Daoy (cell line): ENCODE measurements around the genes GCNT2 and SMIM13.

DNA sequence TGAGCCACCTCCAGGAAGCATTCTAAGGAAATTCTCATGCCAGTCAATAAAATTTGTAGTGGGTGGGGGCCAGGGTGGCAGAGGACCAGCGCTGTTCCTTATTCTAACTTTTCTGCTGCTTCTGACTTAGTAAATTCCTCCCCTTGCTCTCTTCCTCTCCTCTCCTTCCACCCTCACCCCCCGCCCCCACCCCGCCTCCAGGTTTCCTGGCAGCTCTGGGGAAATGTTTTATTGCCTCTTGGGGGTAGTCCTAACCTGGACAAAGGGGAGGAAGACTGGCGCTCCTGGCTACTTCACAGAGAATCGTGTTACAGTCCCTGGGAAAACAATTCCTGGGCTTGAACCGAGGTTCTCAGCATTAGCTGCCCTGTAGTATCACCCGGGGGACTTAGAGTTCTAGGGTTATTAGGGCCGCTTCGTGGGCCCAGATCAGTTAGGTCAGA is 3.3 kb downstream of the BMP6 start:
- RAMPAGE, long total RNA = no peak

DNA sequence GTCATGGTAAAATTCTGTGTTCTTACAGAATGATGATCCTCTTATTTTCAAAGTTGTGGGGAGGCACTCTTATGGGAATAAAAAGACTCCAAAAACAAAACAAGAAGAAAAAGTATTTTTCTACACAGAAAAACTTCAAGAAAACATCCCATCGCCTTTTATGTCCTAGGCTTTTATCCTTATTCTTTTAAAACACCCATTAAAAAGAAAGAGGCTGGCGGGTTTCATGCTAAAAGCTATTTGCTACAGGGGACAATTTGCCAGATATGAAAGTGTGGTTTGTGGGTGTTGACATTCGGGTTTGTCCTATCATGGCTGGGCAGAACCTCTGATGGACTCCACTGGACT is 37.4 kb downstream of the BMP6 start:
- RAMPAGE, long total RNA = no peak

GRCh38 chr6:9463279-9463823 is 951.5 kb downstream of the TFAP2A start:
- RAMPAGE, long total RNA = no peak

GRCh38 chr6:10411398-10411912 is 3.4 kb downstream of the TFAP2A start:
- RAMPAGE, long total RNA = no peak

DNA sequence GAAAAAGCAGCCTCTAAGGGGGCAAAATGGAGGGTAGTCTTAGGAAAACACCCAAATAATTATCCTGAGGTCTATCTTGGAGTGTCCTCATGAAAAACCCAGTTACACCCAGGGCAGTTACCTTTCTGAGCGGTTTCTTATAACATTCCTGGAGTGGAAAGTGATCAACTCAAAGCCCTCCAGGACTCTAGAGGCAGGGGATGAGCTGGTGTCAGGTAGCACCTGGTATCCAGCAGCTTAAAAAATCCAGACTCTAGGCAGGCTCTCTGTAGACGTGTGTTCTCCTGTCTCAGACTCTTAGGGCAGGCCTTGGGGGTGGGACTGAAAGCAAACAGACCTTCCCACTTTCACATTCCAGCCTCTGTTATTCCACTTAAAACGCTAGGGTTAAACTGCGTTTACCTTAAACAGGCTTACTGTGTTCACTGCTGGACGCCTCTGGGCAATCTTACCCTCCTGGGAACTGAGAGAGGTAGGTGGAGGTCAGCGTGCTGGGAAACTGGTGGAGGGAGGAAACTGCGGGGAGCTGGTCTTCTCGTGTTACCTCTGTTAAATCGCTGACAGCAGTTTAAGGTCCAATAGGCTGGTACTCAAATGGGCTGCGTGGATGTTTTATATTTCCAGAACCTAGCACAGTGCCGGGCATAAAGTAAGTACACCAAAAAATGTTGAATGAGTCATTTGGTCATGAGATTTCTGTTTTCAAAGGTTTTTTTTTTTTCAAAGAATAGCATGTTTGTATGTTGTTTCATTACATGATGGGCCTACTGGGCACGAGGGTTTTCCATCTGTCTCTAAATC is at the start of gene GCNT2:
Gene GCNT2 (plus strand): TSS at position 406 of the 801 bp plus-strand sequence.
- RAMPAGE, long total RNA = no peak

DNA sequence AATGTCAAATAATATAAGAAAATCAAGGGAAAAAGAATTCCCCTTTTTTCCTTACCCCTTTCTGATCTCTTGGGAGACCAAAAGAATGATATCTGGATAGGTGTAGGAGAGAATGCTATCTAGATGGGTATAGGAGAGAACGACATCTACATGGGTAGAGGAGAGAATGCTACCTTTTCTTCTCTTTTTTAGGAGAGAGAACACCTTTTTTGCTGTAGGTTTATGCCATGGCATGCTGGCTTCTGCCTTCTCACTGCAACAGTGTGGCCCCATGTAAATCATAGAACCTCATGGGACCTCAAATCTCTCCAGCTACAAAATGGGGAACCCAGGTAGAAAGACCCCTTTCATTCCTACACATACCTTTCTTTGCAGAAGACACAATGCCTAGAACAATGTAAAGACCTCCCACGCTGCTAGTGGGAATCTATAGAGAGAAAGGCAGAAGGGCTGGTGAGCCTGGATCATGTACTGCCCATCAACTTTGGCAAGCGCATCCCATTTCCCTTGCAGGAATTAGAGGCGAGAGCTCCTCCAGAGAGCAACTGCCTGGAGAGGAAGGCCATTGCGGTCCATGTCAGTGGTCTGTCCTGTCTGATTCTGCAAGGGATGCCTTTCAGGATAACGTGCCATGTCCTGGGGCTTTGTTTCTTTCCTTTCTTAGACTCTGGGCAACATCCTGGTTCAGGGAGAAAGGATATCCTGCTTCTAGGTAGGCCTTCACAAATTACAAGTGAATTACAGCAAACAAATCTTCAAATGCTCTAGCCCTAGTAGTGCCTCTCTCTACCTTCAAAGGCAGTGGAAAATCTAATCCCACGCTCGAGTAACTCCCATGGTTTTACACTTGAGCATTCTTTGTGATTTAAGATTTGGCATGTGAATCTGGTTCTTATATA is 38.3 kb downstream of the GCNT2 start:
- RAMPAGE, long total RNA = no peak

DNA sequence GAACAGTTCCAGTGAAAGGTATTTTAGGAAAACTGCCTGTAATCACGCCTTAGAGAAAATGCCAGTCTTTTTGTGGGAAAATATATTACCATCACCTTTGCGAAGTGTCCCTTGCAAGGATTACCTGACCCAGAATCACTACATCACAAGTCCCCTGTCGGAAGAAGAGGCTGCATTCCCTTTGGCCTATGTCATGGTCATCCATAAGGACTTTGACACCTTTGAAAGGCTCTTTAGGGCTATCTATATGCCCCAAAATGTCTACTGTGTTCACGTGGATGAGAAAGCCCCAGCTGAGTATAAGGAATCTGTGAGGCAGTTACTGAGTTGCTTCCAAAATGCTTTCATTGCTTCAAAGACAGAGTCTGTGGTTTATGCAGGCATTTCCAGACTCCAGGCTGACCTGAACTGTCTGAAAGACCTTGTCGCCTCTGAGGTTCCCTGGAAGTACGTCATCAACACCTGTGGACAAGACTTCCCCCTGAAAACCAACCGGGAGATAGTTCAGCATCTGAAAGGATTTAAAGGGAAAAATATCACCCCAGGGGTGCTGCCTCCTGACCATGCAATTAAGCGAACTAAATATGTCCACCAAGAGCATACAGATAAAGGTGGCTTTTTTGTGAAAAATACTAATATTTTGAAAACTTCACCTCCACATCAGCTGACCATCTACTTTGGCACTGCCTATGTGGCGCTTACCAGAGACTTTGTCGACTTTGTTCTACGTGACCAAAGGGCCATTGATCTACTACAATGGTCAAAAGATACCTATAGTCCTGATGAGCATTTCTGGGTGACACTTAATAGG is 65.2 kb downstream of the GCNT2 start:
- RAMPAGE, long total RNA = no peak

- RAMPAGE, long total RNA = no peak
Observed at GRCh38 chr6:10610219-10610636, 84.2 kb downstream of the C6orf52 start.

- RAMPAGE, long total RNA = no peak
Observed at GRCh38 chr6:10721317-10721832, 1.5 kb upstream of the TMEM14C start.

GRCh38 chr6:10726659-10726860 is 3.7 kb downstream of the TMEM14C start:
- RAMPAGE, long total RNA = no peak

- RAMPAGE, long total RNA = no peak
Observed at GRCh38 chr6:10901735-10902317, 15.0 kb downstream of the SYCP2L start.

DNA sequence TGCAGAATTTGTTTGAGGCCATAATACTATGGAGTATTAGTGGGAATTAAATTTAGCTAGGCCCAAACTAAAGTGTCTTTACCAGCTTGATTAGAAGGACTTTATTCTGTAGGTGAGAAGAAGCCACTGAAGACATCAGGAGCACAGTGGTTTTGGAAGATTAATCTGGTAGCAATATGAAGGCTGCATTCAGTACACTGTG is 68.3 kb downstream of the ELOVL2 start:
- RAMPAGE, long total RNA = no peak

- RAMPAGE, long total RNA = no peak
Observed at GRCh38 chr6:11092930-11093969, at the start of gene SMIM13. SMIM13 (plus strand) TSS chr6:11093834.

DNA sequence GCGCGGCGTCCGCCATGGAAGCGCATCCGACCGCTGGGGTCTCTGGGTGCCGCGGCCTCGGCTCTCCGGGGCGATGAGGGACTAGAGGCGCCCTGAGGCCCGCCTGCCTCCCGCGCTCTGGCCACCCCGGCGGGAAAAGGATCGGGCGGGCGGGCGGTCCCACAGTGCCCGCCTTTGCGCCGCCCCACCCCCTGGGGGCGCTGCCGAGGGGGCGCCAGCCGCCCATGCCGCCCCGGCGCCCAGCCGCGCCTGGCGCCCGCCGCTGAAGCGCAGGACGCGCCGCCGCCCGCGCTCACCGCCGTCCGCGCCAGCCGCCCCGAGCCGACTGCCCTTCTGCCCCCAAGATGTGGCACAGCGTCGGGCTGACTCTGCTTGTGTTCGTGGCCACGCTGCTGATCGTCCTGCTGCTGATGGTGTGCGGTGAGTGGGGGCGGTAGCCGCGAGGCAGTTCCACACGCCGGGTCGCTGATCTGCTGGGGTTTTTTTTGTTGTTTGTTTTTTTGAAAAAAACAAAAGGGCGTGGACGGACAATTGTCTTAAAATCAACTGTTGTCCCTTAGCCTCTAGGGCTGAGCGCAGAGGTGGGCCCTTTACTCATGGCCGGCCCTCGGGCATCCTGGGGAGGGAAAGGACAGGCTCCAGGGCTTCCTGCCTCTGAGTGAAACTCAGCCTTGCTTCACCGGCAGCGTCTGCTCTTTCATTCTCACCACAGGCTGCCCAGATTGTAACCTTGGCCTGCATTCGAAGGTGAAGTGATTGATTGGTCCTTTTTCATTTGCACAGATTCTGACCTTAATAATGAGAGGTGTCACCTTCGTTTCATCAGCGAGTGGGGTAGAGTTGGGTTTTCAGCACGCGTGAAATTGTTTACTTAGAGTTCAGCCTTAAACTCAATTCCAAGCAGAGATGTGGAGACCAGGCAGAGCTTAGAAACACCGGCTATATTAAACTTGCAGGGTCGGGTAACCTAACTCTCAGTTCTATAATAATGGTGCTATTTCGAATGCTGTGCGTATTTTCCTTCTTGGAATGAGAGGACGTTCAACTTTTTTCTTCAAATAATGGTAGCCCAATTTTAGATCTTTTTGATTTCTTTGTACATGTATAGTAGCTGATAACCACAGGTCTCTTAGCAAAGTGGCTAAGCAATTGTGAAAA is 715 bp downstream of the SMIM13 start:
- RAMPAGE, long total RNA = no peak

DNA sequence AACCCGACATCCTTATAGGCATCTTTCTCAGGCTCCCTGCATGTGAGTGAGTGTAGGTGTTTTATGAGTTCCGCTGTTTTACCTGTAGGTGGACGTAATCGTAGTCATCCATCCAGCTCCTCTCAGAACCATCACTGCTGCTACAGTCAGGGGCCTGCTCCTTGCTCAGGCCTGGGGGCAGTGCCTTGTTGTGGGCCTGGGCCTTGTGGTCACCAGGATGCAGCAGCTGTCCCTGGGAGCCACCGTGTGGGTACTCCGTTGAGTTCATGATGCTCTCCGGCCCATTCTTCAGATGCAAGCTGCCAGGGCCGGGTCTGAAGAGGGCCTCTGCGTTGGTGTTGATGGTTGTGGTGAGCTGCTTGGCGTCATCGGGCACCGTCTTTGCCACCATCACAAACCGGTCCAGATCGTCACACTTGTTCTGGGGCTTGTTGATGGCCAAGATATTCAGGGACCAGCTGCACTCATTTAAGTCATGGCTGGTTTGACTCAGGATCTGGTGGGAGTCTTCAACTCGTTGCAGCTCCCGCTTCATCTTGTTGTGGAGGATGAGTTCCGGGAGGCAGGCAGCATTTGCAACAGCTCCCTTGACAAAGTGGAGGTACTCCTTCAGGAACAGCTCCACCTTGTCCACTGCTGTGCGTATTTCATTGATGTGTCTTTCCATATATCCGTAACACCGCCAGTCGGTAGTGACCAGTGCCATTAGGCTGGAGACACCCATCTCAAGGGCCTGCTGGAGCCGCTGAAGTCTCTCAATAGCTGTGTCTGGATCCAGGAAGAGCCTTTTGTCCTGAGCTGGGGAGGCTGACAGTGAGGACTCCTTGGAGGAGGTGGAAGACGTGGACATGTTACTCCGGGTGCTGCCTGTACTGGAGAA is 42.3 kb downstream of the NEDD9 start:
- RAMPAGE, long total RNA = no peak

GRCh38 chr6:11225797-11226998 is 6.3 kb downstream of the NEDD9 start:
- RAMPAGE, long total RNA = no peak

DNA sequence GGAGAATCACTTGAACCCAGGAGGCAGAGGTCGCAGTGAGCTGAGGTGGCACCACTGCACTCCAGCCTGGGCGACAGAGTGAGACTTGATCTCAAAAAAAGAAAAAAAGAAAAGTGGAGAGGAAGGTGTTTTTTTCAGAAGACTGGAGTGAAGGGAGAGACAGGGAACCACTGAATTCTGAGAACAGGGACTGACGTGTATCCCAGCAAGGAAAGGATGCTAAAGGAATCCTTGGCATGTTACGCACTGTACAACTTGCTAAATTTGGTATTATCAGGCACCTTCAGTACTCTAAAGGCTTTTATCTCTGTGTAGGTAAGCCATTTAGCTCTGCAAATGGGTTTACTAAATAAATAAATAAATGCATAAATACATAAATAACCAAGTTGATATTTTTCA is 4.0 kb downstream of the NEDD9 start:
- RAMPAGE, long total RNA = no peak

DNA sequence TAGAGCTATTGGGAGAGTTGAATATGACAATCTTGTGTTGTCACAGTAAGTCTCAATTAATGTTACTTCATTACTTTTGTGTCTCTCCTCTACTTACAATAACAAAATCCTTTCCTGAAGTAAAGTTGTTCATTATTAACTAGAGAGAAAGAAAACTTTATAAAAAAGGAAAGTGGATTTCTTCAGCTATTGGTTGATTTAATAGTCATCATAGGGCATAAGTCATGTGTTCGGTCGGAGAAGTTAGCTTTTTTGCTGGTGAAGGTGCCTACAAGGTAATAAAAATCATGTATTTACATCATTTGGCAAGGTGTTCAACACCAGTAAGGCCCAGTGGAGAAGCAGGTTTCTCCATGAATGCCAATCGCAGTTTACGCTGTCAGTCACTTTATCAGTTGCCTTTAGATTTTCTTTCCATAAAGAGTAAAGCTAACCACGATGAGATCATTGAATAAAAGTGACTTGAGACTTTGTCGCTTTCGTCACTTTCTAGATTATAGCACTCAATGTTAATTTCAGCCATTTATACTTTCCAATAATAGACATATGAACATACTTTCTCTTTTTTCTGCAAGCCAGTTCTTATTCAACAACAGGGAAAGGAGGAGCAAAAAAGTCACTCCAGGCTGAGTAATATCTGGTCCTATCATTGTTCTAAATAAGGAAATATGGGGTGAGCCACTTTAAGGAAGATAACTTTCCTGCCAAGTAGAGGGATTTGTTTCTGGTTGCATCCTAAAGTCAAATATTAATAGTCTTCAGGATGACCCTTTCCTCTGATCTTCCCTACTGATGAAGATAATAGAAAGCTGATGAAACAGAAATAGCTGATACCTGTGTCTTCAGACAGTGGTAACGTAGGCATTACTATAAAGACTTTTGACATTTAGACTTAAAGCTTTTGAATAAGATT is 1.8 kb downstream of the NEDD9 start:
- RAMPAGE, long total RNA = no peak

GRCh38 chr6:11323516-11324129 is 91.2 kb upstream of the NEDD9 start:
- RAMPAGE, long total RNA = no peak

GRCh38 chr6:11367101-11368178 is 135.0 kb upstream of the NEDD9 start:
- RAMPAGE, long total RNA = no peak